Mucosa of descending colon (tissue), 1 donor: ENCODE results near the genes CCK and ABHD5.

- PRO-cap: no peak
Measured at GRCh38 chr3:40800415-40800840, 275.7 kb downstream of the ZNF621 start.

- PRO-cap: bidirectional peak, plus-strand start at chr3:41117759, minus-strand start at chr3:41117450
Measured at GRCh38 chr3:41117376-41118101, 81.8 kb upstream of the CTNNB1 start.

- PRO-cap: no peak
Measured at GRCh38 chr3:41224696-41225419, 25.6 kb downstream of the CTNNB1 start.

GRCh38 chr3:41240577-41240971 is 41.3 kb downstream of the CTNNB1 start:
- PRO-cap: no peak

DNA sequence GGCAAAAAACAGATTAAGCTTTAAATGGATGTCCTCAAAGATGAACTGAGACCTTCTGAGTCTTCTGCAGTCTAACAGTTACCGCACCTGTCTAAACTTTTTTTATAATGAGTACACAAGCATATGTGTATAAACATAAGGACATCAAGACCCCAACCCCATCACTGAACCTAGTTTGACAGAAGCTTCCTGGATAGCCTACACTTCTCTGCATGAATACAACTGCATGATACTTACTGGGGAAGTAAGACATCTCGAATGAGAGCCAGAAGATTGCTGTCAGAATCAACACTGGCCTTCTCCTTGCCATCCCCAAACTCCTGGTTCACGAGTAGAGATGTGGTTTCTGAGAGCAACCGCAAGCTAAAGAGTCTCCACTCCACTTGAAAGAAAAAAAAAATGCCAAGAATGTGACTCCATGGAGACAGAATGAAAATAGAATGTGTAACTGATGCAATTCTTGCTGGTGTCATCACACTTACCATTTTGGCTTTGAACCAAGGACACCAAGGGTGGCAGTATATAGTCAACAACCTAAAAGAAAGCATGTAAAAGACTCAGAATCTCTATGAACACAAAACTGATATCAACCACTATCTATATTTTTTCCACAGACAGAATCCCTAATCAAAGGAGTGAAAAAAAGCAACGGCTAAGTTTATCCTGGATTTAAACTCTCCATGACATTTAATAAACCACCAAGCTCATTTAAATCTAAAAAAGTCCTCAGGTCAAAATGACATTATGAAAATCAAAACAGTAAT is 280.4 kb downstream of the ULK4 start:
- PRO-cap: no peak

GRCh38 chr3:42035350-42036402 is 55.5 kb upstream of the TRAK1 start:
- PRO-cap: no peak

DNA sequence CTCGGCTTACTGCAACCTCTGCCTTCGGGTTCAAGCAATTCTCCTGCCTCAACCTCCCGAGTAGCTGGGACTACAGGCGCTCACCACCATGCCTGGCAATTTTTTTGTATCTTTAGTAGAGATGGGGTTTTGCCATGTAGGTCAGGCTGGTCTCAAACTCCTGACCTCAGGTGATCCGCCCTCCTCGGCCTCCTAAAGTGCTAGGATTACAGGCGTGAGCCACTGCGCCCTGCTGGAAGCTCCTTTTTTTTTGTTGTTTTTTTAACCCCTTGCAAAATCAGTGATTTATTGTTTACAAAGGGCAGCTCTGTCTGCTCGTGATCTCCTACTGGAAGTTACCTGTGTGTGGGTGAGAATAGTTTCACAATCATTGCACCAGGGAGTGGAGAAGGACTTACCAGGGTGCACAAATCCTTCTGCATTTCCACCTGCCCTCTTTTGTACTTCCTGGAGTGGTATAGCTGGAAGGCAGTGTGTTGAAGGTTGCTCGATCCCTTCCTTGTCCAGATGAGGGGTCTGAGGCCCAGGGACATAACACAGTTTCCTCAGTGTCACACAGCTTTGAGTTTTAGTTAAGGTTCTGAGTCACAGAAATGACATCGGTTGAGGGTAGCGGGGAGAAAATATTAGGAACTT is 11.5 kb upstream of the TRAK1 start:
- PRO-cap: no peak

DNA sequence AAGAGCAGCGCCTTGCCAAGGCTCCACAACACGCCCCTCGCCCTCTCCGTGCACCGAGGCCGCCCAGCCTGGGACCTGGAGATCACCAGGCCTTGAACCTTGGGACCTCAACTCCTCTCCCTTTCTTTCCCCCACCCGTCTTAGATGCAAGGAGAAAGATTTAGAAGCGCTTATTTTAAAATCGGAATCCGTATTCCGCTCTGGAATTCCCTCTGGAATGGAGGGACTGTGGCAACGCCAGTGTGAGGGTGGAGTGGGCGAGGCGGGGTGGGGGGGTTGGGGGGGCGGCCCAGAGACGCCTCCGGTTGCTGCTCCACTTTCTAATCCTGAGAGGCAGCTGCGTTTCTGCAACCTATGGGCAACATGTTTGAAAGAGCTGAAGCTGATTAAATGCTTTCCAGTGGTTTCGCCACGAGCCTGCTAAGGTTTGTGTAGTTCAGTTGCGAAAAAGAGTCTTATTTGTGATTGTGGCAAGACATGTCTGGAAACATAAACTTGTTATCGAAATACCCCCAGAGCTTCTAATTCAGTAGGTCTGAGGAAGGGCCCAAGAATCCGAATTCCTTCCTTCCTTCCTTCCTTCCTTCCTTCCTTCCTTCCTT is at the start of gene CCK:
Gene CCK (minus strand): TSS at position 219 of the 602 bp plus-strand sequence.
- PRO-cap: no peak

- PRO-cap: no peak
Measured at GRCh38 chr3:42511232-42511633, 8.8 kb downstream of the VIPR1 start.

GRCh38 chr3:42532601-42533709 is 30.5 kb downstream of the VIPR1 start:
- PRO-cap: no peak

DNA sequence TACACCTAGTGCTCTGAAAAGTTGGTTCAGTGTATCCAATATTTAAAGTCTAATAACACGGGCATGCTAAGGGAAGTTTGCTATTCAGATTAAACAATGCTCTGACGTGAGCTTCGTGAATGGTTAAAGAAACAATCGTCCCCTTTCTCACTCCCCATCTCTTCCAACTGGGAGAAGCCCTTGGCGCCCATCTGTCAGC is 468 bp downstream of the SEC22C start:
- PRO-cap: no peak

DNA sequence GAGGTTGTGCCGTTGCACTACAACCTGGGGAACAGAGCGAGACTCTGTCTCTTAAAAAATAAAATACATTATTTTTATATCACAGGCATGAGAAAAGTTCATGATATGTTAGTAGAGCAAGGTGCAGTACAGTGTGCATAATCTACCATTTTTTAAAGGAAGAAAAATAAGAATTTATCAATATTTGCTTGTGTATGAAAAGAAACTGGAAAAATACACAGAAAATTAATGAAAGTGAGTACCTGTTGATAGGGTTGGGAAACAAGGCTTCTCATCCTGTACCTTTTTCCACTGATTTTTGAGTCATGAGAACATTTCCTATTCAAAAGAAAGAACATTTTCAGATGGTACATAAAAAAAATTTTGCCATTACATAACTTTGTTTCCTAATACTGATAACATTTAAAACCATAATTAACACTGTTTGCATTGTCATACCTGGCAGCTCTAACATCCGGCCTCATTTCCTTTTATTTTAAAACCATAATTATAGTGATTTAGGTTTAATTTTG is 11.6 kb downstream of the NKTR start:
- PRO-cap: no peak

DNA sequence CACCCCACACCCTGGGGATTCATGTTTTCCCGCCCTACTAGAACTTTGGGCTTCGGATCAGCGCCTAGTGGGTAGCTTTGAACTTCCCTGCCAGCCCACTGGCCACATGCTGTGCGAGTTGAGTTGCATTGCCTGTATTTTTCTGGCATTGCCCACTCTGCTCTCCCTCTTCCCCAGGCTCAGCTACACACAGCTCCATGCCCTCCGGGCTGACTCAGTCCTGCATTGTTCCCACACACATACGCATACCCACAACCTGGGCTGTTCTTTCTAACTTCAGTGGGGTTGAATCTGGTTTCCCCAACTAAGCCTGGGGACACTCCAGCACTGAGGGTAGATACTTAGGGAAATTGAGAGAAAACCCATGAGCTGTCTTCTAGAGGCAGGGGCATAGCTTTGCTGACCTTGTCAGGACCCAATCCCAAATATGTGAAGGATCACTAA is 1.9 kb upstream of the ZBTB47 start:
- PRO-cap: no peak

GRCh38 chr3:42805148-42806031 is 1.1 kb upstream of the HIGD1A start:
- PRO-cap: bidirectional peak, plus-strand start at chr3:42805397, minus-strand start at chr3:42805366

DNA sequence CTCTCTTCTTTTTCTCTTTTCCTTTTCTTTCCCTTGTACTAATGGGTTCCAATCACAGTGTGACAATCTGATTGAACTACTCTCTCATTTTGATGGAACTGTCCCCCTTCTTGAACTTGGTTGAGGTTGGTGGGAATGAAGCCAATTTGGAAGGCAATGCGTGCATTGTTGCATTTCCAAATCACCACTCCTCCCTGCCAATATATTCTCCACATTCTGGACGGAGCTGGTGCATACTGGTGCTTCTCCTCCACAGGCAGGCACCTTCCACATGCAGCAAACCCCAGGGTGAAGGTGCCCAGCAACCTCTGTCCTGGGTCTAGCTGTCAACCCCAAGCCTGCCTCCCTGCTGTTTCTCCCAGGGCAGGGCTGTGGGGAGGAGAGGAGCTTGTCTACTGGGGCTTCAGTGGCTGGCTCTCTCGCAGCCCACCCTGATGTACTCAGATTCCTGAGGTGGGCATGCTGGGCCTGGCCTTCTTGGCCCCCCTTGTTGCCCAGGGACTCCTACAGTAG is 20.0 kb downstream of the GASK1A start:
- PRO-cap: no peak

DNA sequence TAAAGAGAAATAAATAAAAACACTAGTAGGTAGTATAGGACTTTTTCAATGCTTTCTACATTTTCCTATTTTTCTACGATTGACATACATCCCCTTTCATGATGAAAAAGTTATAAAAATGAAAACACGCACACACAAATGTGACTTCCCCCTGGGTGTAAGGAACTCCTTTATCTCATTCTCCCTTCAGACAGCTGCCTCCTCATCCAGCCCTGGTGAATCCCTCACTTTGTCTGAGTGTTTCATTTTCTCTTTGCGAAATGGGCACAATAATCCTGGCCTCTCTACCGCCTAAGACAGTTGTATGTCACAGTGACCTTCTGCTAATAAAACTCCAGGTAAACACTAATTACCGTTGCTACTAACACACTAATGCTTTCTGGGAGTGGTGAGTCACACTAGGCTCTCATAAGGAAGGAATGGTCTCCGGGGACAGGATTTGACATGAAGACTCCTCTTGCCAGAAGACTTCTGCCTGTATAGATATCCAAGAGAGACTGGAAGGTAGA is 71.8 kb upstream of the SNRK start:
- PRO-cap: no peak

DNA sequence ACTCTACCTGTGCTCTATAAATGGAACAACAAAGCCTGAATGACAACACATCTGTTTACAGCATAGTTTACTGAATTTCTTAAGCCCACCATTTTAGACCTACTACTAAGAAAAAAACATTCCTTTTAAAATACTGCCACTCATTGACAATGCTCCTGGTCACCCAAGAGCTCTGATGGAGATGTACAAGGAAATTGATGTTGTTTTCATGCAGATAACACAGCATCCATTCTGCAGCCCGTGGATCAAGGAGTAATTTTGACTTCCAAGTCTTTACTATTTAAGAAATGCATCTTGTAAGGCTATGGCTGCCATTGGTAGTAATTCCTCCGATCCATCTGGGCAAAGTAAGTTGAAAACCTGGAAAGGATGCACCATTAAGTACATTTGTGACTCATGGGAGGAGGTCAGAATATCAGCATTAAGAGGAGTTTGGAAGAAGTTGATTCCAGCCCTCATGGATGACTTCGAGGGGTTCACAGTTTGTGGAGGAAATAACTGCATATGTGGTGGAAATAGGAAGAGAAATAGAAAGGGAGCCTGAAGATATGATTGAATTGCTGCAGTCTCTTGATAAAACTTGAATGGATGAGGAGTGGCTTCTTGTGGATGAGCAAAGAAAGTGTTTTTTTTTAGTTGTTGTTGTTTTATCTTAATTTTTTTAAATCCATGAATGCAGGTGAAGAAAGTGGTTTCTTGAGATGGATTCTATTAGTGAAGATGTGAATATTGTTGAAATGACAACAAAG is 22.4 kb downstream of the SNRK start:
- PRO-cap: no peak

- PRO-cap: no peak
Measured at GRCh38 chr3:43389688-43390625, 103.6 kb downstream of the SNRK start.

DNA sequence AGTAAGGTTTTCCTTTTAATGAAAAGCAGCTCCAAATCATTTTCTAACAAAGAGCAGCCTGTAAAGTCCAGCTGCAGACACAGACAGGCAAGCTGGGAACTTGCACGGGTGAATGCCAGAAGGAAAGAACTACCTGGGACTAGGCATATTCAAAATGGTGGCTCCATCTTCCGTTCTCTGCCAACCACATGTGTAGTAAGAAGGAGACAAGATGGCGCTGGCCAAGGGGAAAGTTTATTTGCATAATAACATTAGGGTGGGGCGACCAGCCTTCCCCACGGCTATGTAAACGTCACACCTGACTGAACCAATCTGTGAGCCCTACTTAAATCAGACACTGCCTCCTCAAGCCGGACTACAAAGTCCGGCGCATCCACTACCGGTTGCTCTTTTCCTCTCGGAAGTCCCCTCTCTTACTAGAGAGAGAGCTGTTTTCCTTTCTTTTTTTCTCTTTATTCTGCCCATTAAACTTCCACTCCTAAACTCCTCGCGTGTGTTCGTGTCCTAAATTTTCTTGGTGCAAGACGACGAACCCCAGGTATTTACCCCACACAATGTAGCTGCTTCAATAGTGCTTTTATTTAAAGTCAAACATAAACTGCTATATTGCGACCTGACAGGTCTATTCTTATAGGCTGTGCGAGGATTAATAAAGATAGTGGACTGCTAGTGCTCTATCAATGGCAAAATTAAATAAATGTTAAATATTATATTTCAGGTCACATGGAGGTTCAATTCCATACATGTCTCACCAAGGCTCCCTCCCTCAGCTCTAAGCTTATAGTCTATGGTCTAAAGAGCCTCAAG is 131.0 kb downstream of the SNRK start:
- PRO-cap: no peak

DNA sequence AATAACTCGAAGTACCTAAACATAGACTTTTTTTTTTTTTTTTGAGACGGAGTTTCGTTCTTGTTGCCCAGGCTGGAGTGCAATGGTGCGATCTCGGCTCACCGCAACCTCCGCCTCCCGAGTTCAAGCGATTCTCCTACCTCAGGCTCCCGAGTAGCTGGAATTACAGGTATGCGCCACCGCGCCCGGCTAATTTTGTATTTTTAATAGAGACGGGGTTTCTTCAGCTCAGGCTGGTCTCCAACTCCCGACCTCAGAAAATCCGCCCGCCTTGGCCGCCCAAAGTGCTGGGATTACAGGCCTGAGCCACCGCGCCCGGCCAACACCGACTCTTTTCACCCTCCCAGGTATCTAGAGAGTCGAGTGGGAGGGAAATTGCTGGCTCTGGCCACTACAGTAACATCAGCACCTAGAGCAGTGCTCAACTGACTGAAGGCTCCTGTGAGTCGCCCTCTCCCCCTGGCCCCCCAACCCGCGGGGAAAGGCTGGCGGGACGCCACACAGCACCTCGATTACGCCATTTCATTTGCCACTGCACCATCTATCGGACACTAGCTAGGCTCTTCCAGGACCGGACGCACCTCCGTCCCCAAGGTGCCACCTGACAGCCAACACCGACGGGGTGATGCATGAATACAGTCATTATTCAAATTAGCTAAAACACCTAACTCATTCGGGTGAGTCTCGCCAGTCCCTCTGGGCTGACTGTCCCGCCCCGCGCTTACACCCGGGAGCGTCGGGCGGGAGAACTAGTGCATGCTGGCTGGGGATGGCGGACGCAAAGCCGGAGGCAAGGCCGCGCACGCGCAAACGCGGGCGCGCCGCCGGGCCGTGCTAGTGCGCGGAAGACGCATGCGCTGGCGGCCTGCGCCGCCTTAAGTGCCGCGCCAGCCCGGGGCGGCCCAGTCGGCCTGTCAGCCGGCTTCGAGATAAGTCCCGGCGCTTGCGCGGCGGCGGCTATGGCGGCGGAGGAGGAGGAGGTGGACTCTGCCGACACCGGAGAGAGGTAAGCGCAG is at the start of gene ABHD5:
Gene ABHD5 (plus strand): TSS at position 905 of the 1,016 bp plus-strand sequence.
- PRO-cap: bidirectional peak, plus-strand start at position 905 of the sequence, minus-strand start at position 751 of the sequence